Umbilical cord (tissue), 2 donors: ENCODE measurements around the genes CFAP46, VENTX and PAOX.

DNA sequence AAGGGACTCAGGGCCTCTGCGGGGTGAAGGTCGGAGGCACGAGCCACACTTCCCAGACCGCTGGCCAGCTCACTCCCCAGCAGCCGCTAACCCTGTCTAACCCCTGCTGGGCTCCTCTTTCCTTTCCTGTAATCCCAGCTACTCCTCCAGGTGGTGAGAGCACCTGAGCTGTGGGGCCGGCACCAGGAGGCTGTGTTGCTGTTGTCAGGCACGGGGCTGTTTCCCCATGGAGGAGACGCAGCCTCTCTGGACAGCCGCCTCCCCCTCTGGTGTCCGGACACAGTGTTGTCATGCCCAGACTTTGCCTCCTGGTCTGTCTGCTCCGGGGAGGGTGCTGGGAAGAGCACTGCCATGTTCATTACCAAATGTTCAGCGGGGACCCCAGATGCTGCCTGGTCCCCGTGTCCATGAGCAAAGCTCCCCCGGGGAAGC is 18.6 kb upstream of the INPP5A start:
- RAMPAGE, long total RNA = no peak

GRCh38 chr10:132702996-132703532 is 82.9 kb downstream of the NKX6-2 start:
- RAMPAGE, long total RNA = no peak

DNA sequence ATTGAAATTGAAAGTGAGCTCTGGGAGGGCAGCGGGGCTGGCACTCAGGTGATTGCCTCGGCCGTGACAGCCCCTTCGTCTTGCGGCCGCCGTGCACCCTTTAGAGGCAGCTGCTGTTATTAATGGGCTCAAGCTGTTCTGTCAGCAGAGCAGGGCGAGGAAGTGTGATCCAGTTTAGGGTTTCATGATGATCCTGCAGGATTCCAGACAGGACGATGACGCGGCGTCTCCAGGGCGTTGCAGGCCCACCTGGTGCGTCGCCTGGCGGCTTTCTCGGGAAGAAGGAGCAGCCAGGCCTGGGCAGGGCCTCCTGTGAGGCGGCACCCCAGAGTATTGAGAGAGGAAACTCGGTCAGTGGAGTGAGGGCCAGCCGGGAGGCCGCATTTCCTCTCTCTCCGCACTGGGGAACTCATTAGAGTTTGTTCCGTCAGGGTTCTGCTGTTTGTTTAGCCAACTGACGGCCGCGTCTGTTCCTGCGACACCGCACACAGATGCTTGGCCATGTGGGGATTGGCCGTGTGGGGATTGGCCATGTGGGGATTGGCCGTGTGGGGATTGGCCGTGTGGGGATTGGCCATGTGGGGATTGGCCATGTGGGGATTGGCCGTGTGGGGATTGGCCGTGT is 62.9 kb downstream of the NKX6-2 start:
- RAMPAGE, long total RNA = no peak

- RAMPAGE, long total RNA = no peak
These were observed 45.2 kb downstream of the NKX6-2 start for GRCh38 chr10:132740832-132741083.

DNA sequence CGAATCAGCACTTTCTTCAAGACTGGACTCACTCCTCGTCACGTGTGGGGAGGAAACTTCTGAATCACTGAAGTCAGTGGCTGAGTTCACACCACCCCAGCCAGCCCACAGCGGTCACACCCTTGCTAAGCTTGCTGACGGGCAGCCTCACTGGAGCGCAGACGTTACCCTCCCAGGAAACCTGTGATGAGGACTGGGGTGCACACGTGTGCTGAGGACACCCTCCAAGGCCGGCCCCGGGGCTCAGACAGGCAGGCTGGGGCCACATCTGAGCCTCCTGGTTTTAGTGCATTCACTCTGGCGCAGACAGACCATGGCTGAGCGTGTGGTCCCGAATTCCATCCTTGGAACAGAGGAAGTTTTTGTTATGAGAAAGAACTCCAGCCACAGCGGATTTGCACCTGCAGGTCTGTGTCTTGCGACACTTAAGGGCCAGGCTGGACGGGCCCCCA is 42.3 kb downstream of the NKX6-2 start:
- RAMPAGE, long total RNA = no peak

DNA sequence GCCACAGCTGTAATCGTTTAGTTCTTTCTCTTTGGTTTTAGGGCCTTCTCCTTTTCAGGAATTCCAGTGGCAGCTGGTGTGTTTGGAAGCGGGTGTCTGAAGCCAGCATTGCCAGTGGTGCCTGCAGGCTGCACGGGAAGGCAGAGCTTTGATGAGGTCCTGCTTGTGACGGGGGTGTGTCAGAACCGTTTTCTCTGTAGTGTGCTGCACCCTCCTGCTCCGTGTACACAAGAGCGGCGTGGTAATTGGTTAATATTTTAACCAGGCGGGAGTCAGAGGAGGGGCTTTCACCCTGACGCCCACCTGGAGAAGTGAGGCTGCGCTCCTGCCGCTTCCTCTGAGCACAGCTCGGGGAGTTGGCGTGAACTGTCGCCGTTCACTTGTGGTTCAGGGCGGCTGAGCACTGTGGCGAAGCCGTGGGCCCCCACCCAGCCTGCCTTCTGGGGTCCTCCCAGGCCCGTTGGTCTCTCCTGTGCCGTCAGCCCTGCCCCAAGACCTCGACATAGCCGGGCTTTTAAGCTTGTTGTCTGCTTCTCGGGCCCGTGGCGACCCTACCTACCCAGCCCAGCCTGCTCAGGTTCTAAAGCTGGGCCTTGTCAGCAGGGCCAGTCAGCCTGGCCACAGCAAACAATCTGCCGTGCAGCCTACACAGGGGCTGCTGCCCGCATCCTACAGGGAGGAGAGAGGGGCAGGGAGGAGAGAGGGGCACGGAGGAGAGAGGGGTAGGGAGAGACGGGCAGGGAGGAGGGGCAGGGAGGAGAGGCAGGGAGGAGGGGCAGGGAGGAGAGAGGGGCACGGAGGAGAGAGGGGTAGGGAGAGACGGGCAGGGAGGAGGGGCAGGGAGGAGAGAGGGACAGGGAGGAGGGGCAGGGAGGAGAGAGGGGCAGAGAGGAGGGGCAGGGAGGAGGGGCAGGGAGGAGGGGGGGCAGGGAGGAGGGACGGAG is 11.6 kb downstream of the NKX6-2 start:
- RAMPAGE, long total RNA = no peak

- RAMPAGE, long total RNA = no peak
These were observed 64.8 kb downstream of the CFAP46 start for GRCh38 chr10:132877671-132877947.

DNA sequence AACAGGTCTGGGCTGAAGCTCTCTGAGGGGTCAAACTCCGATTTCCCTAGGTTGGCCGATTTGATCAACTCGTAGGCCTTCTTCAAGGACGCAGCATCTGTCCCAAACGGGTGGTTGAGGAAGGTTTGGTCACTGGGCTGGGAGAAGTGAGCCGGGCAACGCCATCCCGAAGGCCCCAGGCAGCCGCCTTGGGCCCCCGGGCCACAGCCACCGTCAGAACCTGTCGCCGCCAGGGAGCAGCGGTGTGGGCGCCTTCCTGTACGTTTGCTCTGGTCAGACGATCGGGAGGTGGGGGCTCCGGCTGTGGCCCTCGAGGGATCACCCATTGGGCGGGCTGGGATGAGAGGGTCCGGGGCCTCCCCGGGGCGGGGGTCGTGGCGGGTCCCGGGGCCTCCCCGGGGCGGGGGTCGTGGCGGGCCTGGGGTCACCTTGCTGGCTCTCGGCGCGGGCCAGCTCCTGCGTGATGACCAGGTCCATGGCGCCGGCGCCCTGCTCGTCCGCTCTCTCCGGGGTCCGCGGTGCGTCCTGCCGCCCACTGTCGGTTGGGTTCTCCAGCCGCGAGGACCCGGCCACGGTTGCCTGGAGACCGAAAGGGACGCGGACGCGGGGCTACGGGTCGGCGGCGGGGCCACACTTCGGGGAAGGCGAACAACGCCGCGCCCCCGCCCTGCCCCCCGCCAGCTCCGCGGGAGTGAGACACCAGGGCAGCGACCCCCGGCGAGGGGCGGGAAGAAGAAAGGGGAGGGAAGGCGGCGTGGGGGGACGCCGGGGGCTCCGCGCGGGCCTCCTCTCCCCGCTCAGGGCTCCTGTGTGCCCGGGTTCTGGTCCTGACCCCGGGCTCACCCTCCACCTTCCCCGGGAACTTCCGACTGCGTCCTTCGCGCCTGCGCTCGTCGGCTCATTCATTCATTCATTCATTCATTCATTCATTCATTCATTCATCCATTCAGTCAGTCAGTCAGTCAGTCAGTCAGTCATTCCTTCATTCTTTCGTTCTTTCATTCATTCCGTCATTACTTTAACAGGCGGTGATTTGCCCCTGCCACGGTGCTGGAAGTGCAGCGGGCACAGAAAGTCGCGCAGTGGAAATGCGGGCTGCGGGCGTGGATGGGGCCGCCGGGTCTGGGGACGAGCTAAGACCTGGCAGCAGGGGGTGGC is at the start of gene CFAP46:
CFAP46 (minus strand) TSS at position 563 of the 1,158 bp plus-strand sequence.
- RAMPAGE, long total RNA = no peak

GRCh38 chr10:132961066-132961568 is 18.7 kb upstream of the CFAP46 start:
- RAMPAGE, long total RNA = no peak

- RAMPAGE, long total RNA = no peak
These were observed 72.6 kb upstream of the ADGRA1 start for GRCh38 chr10:133015263-133015468.

DNA sequence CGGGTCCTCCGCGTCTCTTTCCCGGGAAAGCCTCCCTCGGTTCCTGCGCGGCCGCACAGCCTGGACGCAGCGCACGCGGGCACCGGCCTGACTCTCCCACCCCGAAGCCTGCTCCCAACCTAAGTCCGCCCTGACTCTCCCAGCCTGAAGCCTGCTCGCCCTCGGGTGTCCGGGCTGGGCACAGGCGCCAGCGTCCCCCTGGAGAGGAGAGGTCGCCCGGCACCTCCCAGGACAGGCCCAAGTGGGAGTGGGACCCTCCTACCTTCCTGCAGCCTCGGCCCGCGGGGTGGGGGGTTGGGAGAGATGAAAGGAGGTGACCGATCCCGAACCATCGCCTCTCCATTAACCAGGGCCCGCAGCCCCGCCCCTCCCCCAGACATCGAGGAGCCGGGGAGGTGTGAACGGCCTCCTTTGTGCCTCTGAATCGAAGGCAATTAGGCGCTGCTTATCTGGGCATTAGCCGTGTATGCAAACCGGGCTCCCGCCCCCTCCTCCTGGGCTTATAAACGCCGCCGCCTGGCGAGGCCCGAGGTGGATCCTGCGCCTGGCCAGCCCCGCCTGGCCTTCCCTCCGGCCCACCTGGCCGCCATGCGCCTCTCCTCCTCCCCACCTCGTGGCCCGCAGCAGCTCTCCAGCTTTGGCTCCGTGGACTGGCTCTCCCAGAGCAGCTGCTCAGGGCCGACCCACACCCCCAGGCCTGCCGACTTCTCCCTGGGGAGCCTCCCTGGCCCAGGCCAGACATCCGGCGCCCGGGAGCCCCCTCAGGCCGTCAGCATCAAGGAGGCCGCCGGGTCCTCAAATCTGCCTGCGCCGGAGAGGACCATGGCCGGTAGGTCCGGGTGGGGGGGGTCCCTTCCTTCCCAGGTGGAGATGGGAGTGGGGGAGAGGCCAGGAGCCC is at the start of gene VENTX:
VENTX (plus strand) TSS at position 529 of the 898 bp plus-strand sequence.
- RAMPAGE, long total RNA = no peak

GRCh38 chr10:133260796-133262051 is 15.4 kb downstream of the ADAM8 start:
- RAMPAGE, long total RNA = no peak

DNA sequence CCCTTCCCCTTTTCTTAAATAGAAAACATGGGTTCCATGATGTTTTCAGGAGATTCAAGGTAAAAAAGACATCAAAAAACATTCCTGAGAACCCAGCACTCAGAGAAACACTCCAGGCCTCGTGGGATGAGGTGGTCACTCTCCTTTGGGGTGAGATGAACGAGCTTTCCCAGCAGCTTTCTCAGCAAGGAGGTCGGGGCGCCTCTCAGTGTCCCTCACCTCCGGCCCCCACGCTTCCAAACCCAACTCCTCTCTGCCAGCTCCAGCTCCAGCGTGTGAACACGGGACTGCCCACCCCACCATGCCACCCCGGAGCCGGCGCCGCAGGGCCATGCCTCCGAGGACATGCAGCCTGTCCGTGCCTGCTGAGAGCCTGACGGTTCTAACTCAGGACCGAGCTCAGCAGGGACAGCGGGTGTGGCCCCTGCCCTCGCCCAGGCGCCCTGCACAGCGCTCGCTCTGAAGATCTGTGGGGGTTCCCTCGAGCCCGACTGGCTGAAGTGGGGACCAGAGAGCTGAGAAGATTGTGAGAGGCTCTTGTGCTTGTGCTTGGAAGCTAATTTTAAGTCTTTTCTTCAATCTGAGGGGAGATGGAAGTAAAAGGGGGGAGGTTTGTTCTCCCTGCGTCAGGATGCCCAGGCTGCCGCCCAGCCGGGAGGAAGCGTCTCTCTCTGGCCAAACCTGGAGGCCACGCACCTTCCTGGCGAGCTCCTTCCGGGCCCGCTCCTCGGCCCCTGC is 5.0 kb upstream of the ADAM8 start:
- RAMPAGE, long total RNA = no peak

- RAMPAGE, long total RNA = no peak
These were observed 3.8 kb downstream of the ZNF511 start for GRCh38 chr10:133312366-133312996.

DNA sequence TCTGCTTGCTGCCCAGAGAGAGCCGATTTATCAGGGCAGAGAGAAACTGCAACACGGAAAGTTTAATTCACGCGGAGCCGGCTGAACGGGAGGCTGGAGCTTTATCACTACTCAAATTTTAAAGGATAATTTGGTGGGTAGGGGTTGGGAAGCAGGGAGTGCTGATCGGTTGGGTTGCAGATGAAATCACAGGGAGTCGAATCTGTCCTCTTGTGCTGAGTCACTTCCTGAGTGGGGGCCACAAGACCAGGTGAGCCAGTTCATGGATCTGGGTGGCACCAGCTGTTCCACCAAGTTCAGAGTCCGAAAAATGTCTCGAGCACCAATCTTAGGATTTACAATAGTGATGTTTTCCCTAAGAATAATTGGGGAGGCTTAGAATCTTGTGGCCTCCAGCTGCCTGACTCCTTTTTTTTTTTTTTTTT is 3.6 kb upstream of the PRAP1 start:
- RAMPAGE, long total RNA = no peak

DNA sequence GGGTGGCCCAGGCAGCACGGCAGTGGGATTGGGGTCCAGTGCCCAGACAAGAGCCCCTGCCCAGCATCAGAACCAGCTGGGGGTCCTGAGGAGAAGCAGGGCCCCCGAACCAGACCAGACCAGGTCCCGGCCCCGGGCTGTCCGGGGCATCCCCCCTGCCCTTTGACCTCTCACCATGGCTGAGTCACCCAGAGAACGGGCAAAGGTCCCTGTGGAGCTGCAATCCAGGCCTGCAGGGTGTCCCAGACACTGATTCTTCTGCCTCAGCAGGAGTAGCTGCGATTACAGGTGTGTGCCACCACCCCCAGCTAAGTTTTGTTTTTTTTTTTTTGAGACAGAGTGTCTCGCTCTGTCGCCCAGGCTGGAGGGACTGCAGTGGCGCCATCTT is 1.0 kb downstream of the PRAP1 start:
- RAMPAGE, long total RNA = no peak

DNA sequence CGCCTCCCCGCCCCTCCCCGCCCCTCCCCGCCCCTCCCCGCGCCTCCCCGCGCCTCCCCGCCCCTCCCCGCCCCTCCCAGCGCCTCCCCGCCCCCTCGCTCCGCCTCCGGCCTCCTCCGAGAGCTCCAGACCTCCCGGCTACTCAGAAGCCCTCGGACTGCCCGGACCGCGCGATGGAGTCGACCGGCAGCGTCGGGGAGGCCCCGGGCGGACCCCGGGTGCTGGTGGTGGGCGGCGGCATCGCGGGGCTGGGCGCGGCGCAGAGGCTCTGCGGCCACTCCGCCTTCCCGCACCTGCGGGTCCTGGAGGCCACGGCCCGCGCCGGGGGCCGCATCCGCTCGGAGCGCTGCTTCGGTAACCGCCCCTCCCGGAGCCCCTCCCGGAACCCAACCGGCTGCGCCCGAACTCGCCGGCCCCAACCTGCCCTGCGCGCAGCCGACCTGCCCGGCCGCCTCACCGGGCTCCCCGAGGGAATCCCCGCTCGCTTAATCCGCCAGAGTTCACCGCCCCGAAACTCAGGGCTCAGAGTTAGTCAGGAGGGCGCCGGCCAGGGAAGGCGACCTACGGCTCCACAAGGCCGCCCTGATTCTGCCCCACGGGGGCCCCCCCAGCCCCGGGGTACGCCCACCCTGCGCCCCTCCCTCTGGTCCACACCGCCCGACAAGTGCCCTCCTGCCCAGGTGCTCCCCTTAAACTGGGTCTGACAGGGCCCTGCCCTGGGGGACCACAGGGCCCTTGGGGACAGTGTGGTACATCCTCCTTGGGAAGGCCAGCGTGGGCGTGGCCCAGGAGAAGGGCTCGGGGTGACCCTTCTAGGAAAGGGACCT is at the start of gene PAOX:
PAOX (plus strand) TSS at position 119 of the 827 bp plus-strand sequence.
- RAMPAGE, long total RNA = no peak

DNA sequence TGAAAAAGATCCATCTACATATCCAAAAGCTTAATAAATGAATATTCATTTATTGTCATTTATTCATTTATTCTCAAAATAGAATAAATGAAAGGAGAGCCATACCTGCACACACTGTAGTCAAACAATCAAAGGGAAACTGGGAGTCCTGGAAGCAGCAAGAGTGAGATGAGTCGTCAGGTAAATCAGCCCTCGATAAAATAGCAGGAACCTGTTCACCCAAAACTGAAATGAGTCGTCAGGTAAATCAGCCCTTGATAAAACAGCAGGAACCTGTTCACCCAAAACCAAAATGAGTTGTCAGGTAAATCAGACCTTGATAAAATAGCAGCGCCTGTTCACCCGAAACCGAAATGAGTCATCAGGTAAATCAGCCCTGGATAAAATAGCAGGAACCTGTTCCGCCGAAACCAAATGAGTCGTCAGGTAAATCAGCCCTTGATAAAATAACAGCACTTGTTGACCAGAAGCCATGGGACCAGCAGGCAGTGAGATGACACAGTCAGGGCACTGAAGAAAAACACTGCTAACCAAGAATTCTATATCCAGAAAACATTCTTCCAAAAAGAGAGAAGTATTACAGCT is 3.6 kb upstream of the CYP2E1 start:
- RAMPAGE, long total RNA = no peak

GRCh38 chr10:133524860-133526232 is 1.8 kb upstream of the CYP2E1 start:
- RAMPAGE, long total RNA = no peak

- RAMPAGE, long total RNA = no peak
These were observed 4.2 kb downstream of the CYP2E1 start for GRCh38 chr10:133531138-133532033.